ENCODE measurements around a stretch of chr16.

- PRO-cap = no peak
- RAMPAGE, long total RNA, 4 experiments = no peak in any of the 4 experiments
These were observed 14.0 kb downstream of the CORO7 start for GRCh38 chr16:4402450-4402721.

- PRO-cap = no peak
- RAMPAGE, long total RNA, 4 experiments = no peak in any of the 4 experiments
These were observed 3.9 kb downstream of the CORO7 start for GRCh38 chr16:4412306-4413037.

GRCh38 chr16:4484960-4485511 lies 8.8 kb downstream of the HMOX2 start:
- PRO-cap = no peak
- RAMPAGE, long total RNA, 4 experiments = no peak in any of the 4 experiments

DNA sequence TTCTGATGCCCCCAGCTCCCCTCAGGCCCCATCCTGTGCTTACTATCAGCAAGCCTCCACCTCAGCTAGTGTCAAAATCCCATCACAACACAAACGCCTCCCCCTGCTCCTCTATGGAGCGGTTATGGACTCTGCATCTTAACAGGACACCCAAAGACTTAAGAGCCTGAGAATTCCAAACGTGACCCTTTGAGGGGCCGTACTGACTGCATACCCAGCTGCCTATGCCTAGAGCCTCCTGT lies 5.5 kb downstream of the ANKS3 start:
- PRO-cap = no peak
- RAMPAGE, long total RNA, 4 experiments = no peak in any of the 4 experiments

GRCh38 chr16:4834475-4834711 lies 12.7 kb downstream of the GLYR1 start:
- PRO-cap = no peak
- RAMPAGE, long total RNA, 4 experiments = no peak in any of the 4 experiments

GRCh38 chr16:4860226-4861246 lies 13.3 kb downstream of the UBN1 start:
- PRO-cap = no peak
- RAMPAGE, long total RNA, 4 experiments = start-site peak on the plus strand in 1 of 4 experiments, at chr16:4860396-4860521 at its widest, 18 reads per replicate

DNA sequence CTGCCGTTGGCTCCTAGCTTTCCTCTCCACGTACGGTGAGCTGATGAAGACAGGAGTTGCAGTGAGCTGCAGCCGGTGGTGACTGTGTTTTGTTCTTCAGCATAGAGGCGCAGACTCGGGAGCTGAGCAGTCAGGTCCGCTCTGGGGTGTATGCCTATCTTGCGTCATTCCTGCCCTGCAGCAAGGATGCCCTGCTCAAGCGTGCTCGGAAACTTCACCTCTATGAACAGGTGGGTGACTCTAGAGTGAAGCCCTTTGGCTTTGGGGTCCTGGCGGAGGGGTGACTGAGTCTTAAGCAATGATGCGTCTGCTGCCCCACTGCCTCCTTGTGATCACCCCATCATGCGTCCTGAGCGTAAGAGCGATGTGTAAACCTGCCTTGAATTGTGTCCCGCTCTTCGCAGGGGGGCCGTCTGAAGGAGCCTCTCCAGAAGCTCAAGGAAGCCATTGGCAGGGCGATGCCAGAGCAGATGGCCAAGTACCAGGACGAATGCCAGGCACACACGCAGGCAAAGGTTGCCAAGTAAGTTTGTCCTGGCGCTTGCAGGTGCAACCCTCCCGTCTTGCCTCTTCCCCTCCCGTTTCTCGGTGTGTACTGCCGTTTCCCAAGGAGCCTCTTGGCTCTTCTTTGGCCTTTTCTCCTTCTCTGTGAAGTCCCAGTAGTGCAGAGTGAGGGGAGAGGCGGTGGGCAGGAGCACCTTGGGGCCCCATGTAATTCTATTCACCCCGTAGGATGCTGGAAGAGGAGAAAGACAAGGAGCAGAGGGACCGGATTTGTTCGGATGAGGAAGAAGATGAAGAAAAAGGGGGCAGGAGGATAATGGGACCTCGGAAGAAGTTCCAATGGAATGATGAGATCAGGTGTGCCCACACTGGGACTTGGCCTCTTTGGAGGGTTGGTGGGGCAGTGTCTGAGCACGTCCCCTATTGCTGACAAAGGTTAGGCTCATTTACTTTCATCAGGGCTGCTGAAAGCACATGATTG lies 23.1 kb downstream of the UBN1 start:
- PRO-cap = no peak
- RAMPAGE, long total RNA, 4 experiments = start-site peak on the plus strand in 1 of 4 experiments, centred at positions 207 to 425 of the sequence, 20 to 21 reads per replicate

DNA sequence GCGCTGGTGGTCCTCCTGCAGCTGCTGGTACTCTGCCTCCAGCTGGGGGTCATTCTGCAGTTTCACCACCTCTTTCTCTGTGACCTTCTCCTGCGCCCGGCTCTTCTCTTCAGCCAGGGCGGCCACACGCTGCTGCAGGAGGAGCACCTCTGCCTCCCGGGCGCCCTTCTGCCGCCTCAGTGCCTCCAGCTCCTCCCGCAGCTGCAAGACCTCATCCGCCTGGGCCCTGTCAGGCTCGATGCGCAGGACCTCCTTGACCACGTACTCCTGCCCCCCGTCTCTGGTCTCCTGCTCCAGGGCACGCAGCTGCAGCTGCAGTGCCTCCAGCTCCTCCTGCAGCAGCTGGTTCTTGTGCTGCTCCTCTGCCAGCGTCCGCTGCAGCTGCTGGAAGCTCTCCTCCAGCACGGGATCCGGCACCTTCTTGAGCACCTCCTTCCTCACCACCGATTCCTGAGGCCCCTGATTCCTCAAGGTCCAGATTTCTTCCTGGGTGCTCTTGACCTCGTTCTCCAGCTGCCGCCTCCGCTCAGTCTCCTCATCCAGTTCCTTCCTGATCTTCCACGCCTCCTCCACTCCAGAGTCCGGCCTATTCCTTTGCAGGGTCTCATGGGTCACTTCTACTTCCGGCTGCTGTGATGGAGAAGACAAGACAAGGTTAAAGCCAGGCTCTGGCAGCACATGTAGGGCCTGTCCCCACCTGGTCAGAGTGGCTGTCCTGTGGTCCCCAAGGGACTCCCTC lies 38.3 kb downstream of the UBN1 start:
- PRO-cap = no peak
- RAMPAGE, long total RNA, 4 experiments = no peak in any of the 4 experiments

DNA sequence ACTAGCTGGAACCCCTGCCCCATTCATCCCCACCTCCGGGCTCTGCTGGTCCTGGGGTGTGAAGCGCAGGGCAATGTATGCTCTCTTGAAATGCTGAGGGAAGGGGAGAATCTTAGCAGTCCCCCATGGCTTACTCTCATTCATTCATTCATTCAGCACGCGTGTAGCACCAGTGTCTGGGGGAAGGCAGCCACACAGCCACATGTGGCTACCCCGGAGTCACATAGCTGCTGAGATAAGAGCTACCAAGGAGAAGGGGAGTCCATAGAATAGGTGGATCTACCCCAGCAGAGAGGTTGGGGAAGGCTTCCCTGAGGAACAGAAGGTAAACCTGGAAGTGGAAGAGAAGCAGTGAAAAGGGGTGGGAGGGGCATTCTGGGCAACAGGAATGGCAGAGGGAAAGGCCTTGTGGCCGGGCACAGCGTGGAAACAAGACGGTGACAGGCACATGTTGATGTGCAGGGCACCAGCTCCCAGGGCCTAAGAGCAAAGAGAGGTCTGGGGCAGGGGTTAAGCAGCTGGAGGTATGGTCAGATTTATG lies 6.5 kb downstream of the PPL start:
- PRO-cap = no peak
- RAMPAGE, long total RNA, 4 experiments = no peak in any of the 4 experiments

DNA sequence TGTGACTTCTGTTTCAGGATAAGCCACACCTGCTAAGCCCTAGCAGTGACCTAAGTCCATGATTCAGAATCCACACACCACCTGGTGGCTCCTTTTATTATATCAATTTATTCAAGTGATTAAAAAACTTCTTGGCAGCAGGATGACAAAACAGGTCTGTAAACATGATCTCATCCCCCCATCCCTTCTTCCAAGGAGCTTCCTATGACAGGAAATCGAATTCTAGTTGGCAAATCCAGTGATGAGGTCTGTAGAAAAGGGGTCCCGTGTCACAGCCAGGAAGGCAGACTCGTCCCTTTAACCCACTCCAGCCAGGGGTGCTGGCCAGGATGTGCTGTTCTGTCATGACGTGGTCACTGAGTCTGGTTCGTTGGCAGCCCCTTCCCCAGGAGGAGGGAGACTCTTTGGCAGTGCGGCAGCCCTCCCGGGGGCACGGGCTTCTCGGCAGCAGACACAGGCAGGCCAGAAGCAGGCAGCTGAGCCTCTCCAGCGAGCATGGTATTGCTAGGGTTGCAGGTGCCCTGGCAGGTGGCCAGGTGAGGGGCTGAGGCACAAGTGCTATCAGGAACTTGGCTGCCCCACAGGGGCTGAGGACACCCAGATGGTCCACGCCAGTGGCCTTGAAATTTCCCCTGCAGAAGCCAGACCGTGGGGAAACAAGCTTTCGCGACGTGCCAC lies 8.8 kb downstream of the NAGPA start:
- PRO-cap = no peak
- RAMPAGE, long total RNA, 4 experiments = no peak in any of the 4 experiments

DNA sequence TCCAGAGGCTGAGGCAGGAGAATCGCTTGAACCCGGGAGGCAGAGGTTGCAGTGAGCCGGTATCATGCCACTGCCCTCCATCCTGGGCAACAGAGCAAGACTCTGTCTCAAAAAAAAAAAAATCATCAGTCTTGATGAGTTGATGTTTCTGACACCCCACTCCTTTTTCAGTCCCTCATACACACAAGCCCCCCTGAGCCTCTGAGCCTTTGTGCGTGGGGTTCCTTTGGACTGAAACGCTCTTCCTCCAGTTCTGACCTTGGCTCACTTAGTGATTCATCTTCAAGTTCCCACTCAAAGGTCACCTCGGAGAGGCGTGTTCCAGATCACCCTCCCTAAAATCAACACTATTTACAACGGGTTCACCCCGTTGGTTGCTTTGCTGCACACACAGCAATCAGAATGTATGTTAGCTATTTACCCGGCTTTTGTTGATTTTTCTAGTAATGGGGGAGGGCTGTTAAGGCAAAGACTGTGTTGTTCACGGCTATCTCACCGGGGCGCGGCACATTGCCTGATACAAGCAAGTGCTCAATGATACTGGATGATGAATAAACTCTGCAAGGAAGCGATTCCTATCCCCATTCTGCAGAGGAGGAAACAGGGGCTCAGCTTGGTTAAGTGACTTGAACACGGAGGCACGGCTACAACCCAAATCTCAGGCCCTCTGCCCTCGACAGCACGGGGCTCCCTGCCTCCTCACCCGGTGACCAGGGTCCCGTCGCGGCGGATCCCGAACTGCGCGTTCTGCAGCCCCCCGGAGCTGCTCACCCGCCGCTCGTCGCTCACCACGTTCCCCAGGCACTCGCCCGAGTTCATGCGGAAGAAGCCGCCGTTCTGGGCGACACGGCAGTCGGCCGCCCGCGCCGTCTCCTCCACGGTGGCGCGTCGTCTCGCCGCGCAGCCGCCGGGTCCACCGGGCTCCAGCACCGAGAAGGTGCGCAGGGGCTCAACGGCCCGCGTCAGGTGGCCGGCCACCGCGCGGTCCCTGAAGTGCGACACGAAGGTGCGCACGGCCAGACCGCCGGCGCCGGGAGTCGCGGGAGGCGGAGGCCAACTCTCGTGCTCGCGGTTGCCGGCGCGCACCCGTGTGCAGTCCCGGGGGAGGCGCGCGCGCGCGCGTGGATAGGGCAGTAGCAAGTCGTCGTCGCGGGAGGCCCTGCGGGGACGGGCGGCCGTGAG lies 774 bp downstream of the NAGPA start:
- PRO-cap = bidirectional peak, plus-strand start at position 347 of the sequence, minus-strand start at position 247 of the sequence; bidirectional peak, plus-strand start outside the sequence, minus-strand start at position 872 of the sequence
- RAMPAGE, long total RNA, 4 experiments = no peak in any of the 4 experiments

DNA sequence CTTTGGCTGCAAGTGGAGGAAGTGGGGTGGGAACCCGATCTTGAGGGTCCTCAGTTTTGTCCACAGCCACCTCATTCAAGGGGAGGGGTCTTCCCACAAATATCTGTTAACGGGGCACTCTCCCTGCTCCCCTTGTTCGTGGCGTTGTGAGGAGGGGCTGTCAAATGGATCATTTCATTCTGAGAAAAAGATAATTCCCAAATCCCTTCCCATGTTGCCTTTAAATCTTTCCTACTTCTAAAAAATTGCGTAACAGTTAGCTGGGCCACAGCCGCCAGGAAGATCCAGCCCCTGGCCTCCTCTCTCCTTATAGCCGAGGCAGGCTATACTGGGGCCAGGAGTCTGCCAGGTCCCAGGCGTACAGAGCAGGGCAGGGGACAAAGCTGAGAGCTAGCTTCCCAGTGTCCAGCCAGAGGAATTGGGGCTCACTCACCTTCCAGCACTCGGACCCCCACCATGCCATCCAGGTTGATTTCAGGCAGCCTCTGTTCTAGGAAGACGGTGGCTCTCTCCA lies 431 bp downstream of the C16orf89 start:
- PRO-cap = no peak
- RAMPAGE, long total RNA, 4 experiments = no peak in any of the 4 experiments

DNA sequence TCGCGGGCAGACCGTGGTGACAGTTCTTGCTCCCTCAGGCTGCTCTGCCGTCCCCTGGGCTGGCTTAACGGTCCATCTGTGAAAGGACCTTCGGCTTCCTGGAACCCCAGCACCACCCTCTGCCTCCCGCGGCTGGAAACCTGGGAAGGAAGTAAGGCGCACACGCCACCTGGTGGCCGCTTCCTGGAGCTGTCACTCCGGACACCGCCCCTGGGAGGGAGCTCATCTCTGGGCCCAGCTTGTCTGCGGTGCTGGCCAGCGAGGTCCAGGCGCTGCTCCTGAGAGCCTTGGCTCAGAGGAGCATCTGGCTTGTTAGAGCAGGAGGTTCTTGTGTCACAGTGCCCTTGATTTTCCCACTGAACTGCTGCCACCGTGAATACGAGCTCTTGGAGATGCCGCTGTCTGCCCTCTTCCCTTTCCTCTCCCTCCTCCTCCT lies 402.7 kb upstream of the RBFOX1 start:
- PRO-cap = no peak
- RAMPAGE, long total RNA, 4 experiments = no peak in any of the 4 experiments

- PRO-cap = no peak
- RAMPAGE, long total RNA, 4 experiments = no peak in any of the 4 experiments
These were observed 17.5 kb downstream of the TMEM114 start for GRCh38 chr16:8572475-8573562.

DNA sequence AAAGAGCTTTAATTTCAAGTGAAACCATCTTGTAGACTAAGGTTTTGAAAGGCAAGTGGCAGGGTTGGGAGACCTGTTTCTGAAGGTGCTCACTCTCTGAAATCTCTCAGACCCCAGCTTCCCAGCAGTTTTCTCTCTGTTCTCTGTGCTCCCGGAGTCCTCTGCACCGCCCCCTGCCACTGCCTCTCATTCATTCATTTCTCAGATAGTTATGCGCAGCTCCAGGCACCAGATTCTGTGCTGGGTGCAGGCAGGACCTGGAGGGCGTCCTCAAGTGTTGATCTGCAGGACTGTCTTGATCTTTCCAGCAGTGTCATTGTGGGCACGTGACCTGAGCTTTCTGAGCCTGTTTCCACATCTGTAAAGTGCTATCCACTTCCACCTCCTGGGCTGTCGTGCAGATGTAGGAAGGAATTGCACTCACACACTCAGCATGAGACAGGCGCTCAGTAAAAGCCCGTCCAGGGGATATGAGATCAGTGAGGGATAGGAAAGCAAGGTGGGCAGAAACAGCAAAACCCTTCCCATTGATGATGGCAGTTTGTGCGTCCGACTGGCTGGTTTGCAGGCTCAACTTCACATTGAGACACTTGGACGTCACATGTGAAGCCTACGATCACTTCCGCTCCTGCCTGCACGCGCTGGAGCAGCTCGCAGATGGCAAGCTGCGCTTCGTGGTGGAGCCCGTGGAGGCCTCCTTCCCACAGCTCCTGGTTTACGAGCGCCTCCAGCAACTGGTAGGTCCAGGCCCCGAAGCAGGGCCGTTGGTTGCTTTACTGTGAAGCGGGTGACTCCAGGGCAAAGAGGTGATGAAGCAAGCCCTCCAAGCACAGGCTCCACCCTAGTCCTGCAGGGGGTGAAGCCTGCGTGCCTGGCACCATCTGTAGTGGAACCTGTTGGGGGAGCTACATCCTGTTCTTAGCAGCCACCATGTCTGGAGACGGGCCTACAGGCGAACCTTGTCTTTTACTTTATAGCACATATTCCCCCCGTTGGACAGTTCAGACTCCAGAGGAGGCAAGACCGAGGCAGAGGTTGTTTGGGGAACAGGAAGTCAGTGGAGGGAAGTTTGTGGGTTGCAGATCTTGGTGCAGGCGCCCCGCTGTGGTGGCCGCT lies 22.8 kb downstream of the METTL22 start:
- PRO-cap = no peak
- RAMPAGE, long total RNA, 4 experiments = no peak in any of the 4 experiments

- PRO-cap = no peak
- RAMPAGE, long total RNA, 4 experiments = no peak in any of the 4 experiments
These were observed 496 bp downstream of the PMM2 start for GRCh38 chr16:8798012-8798657.

GRCh38 chr16:8836045-8836628 lies 32.7 kb downstream of the CARHSP1 start:
- PRO-cap = no peak
- RAMPAGE, long total RNA, 4 experiments = no peak in any of the 4 experiments

GRCh38 chr16:8849767-8851088 lies 18.6 kb downstream of the CARHSP1 start:
- PRO-cap = no peak
- RAMPAGE, long total RNA, 4 experiments = no peak in any of the 4 experiments

GRCh38 chr16:8964176-8964531 lies 448 bp upstream of the USP7 start:
- PRO-cap = no peak
- RAMPAGE, long total RNA, 4 experiments = no peak in any of the 4 experiments

DNA sequence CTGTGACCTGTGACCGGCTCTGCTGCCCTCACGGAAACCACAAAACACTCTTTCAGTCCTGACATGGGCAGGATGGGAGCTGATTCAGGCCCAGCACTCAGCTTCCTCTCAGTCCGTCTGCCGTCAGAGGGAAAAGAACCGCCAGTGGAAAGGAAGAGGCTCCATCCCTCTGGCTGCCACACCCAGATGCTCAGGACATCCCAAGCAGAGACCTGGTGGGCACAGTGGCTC lies 25.8 kb upstream of the USP7 start:
- PRO-cap = no peak
- RAMPAGE, long total RNA, 4 experiments = no peak in any of the 4 experiments